AG09309 (cell line): Measurements from ENCODE around the genes CNST and AHCTF1.

DNA sequence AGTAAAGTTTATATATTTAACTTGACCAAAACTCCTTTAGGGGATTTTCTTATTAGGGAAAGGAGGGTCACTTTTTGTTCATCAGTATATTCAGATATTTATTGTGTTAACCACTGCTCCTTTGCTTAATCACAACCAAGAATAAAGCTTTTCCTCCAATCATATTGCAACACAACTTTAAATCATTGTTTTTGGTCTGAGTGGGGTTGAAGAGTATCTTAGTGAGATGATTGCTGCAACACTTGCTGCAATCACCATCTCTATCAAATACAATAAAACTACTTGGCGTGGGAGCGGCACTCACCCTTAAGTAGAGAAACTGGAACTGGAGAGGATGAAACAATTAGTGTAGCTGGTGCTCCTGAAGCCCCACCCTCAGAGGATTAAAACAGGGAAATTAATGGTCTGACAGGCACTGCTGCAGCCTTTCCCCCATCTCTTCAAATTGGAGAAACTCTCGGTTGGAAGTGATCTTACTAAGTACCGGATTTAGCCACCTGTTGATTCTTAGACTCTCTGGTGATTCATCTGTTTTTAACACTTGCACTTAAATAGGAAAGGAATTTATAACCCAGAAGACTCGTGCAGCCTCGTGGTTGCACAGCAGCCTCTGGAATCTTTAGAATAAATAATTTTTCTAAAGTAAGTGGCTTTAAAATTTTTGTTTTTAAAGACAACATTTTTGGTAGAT is 80.6 kb upstream of the KIF26B start:
- RRBS: no CpG with 5 or more reads among the region's 6 CpGs

- RRBS: no CpG with 5 or more reads among the region's 7 CpGs
Observed at GRCh38 chr1:245085422-245086034, 69.3 kb upstream of the KIF26B start.

GRCh38 chr1:245088765-245089871 is 65.7 kb upstream of the KIF26B start:
- RRBS: no CpG with 5 or more reads among the region's 12 CpGs

DNA sequence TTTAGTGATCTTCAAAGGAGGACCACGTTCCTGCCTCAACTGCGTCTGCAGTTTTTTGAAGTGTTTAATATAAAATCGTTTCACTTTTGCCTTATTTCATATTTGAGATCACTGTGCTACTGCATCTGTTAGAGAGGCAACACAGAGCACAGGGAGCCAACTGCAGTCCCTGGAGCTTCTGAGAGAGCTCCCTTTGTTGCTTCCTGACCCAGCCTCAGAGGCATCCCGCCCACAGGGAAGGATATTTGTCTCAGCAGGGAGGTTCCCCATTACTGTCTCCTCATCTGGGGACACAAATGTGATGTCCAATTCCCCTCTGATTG is 62.0 kb downstream of the KIF26B start:
- RRBS: no CpG with 5 or more reads among the region's 4 CpGs

DNA sequence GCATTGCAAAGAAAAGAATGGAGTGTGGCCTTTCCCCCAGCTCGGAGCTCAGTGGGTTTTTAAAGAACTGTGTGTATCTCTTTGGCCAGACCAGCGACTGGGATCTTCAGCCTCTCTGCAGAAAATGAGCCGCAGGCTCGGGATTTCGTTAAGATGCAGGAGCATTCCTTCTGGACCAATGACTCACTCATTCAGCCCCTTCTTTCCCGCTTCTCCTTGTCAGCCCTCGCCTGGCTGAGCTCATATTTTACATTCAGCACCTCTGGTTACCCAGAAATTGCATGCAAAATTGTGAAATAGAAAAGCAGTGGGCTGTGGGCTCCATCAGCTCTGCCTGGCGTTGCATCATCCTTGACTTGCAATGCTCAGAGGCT is 444.5 kb downstream of the KIF26B start:
- RRBS: no CpG with 5 or more reads among the region's 8 CpGs

DNA sequence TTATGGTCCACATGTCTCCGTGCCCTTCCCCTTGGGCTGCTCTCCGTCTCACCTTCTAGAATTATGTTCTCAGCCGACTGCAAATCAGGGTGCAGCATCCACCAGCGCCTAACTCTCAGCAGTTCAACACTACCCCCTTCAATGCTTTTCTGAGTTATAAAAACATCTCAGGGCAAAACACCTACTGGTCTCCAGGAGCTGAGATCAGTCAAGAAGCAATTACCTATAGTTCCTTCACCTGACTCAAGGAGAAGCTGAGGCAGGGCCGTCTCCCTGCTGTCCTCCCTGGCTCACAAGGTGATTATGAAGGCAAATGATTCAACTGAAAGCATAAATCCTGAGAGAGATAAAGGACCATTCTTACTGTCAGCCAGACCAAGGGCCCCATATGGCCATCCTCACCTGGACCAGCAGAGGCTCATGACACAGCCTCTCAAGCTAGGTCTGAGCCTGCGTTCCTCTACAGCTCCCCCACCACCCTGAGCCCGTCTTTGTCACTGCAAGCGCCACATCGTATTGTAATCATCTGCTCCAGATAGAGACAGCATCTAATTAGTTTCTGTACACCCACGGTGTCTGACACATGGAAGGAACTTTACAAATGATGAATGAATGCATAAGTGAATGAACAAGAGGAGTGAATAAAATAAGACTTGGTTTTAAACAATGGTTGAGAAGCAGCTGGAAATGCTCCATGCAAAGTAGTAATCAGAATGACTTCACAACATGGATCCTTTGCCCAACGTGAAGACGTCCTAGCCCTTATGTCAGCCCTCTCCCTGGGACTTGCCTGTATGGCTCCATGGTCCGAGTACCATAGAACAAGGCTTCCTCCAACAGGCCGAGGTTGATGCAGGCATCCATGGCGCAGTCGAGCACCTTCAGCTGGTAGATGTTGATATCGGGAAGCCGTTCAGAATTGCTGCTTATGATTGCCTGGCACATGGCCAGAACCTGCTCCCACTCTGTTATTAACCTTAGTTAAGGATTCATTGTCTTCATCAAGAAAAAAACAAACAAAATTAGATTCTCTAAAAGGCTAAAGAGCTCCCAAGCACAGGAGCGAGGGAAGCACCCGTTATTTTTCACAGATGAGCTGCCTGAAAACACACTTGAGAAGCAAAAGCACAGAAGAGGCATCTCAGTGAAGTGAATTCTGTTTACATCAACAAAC is 649.0 kb downstream of the SMYD3 start:
- RRBS: no CpG with 5 or more reads among the region's 20 CpGs

- RRBS: no CpG with 5 or more reads among the region's 16 CpGs
Observed at GRCh38 chr1:246193438-246194028, 313.5 kb downstream of the SMYD3 start.

- RRBS: no CpG with 5 or more reads among the region's 7 CpGs
Observed at GRCh38 chr1:246322261-246323147, 184.6 kb downstream of the SMYD3 start.

DNA sequence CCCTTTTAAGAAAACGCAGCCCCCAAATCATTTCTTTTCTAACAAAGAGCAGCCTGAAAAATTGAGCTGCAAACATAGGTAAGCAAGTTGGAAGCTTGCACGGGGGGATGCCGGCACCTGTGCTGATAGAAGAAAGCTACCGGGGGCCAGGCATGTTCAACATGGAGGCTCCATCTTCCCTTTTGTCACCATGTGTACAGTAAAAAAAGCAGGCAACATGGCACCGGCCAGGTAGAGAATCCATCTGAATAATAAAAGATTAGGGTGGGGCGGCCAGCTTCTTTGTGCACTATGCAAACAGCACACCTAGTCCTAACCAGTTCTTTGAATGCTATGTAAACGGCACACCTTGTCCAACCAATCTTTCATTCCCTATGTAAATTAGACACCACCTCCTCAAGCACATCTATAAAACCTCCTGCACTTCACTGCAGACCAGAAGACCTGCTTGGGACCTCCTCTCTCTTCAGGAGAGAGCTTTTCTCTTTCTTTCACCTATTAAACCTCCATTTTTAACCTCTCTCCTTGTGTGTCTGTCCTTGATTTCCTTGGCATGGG is 28.2 kb downstream of the TFB2M start:
- RRBS: 100% methylated on average over 1 of the region's 7 CpGs

DNA sequence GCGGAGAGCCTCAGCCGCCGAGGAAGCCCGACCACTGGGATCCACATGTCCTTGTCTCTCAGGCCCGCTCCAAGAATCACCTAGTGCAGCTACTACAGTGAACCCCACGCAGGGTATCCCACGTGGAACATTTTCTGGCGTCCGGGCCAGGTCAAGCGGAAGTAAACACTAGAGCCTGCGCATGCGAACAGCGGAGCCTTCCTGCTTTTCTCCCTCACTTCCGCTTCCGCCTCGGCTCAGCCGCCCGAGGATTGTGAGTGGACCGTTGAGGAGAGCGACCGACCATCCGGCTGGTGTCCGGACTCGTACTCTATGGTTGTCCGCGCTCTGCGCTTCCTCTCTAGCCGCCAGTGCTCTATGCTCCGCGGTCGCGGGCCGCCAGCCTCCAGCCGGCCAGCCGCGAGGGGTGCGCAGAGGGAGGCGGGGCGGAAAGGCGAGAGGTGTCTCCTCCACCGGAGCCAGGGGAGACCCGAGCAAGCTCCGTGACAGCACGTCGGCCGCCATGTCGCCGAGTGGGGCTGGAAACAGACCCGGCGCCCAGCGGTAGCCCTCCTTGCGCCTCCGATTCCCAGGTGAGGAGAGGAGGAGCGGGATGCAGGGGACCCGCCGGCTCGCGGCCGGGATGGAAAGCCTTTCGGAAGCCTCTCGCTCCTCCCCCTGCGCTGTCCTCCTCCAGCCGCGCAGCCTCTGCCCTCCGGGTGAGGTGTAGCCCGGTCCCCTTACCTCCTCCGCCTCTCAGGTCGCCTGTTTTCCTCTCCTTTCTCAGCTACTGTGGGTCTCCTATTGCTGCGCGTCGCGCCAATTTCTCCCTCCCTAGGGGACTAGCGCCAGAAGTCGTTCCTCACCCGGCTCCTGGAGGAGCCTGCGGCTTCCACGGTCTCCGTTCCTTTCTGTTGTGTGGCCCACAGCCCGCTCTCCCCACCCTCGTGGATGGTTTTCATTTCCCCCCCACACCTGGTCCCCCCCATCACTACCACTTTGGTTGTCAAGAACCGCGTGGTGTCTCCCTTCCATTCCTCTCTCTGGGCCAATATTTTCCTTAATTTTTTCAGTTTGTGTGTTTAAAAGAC is at the start of gene CNST:
TSS of gene CNST (plus strand) at position 365 of the 1,070 bp plus-strand sequence.
- RRBS: 1% methylated on average over 37 of the region's 82 CpGs

DNA sequence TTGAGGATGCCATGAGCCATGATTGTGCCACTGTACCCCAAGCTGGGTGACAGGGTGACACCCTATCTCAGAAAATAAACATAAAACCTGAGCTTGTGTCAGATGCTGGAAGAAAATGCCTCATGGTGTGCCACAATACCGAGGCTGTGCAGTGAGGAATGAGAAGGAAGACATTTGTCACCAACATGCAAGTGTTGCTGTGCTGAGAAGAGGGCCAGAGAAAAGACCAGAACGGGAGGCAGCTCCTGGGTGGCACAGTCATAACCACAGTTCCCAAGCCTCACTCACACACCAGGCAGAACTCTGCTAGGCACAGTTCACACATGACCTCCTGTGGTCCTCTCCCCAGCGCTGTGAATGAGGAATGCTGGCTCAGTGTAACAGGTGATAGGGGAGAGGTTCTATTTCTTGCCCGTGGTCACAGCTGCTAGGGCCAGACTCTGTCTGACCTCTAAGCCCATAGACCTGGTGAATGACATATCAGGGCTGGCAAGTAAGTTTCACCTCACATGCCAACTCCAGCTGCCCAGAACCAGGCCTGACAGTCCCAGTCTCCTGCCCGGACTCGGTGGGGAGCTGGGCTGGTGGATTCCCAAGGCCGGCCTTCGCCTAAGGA is 74.2 kb downstream of the SCCPDH start:
- RRBS: no CpG with 5 or more reads among the region's 8 CpGs

DNA sequence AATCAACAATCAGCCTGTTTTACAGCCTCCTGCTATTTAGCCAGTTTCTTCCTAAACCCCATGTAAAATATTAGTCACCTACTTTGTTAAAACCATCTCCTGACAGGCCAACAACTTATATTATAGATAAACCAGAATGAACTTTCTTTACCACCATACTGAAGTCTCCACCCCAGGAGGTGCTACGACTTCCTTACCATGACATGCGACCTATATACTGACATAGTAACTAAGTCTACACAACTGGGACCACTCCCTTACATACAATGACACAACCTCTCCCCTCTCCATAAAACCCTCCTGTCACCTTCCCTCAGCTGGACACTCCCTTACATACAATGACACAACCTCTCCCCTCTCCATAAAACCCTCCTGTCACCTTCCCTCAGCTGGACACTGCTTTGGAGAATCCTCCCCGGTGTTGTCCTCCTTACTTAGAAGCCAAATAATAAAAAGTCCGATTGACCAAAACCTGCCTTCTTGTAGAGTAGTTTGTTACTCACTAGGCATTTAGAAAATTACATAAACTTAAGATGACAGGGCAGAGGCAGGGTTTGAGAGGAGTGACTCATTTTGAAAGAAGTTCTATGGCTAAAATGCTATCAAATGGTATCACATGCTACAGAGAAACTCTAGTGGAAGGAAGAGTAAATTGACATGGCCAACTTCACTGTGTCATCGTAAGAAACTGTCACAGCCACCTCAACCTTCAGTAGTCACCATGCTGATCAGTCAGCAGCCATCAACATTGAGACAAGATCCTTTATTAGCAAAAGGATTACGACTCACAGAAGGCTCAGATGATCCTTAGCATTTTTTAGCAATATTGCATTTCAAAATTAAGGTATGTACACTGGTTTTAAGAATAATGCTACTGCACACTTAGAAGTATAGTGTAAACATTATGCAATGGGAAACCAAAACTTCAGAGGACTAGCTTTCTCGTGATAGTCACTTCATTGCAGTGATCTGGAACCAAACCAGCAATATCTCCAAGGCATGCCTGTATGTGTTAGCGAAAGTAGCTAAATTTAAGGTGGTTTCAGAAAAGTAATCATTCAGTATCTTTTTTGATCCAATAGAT is 56.5 kb downstream of the AHCTF1 start:
- RRBS: no CpG with 5 or more reads among the region's 8 CpGs

DNA sequence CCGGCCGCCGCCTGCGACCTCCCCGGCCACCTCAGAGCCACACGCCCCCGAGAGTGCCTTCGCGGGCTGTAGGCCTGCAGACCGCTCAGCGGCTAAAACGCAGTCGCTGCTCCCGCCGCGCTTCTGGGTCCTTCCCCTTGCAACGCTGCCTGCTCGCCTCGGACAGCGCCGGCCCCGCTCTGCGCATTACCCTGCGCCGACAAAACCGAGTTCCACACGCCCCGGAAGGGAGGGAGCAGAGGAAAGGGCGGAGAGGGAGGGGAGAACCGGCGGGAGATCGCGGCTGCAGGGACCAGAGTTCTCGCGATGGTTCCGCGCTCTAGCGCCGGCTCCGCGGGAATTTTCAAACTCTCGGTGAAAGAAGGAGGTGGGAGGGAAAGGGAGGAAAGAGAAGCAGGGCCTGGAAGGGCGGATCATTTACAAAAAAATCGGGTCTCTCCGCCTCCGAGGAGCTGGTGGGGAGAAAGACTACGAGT is at the start of gene AHCTF1:
TSS of gene AHCTF1 (minus strand) at position 207 of the 476 bp plus-strand sequence.
- RRBS: 1% methylated on average over 18 of the region's 47 CpGs

GRCh38 chr1:247079375-247079903 is 828 bp upstream of the ZNF670 start:
- RRBS: no CpG with 5 or more reads among the region's 17 CpGs

DNA sequence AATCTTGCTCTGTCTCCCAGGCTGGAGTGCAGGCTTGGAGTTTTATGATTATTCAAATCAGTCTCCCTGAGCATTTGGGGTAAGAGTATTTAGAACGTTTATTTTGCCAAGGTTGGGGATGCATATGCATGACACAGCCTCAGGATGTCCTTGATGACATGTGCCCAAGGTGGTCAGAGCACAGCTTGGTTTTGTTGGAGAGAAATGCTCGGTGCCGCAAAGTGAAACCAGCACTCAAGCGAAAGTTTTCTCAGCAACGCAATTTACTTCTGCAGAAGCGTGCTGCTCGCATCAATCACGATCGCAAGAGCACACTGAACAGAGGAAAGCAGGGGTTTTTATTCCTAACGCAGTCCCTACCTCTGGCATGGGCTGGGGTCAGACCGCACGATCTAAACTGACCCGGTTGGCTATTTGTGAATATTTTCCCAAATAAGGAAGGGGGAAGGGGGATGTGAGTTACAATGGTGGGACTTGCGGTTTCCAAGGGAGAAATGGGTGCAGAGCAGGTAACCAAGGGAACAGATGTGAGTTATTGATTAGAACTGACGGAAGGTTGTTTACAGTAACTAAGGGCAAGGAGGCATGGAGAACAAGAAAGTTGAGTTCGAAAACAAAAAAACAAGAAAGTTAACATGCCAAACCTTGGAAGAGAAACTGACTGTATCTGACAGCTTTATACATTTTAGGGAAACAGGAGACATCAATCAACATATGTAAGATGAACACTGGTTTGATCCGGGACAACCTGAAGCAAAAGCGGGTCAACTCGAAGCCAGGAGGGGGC is 878 bp upstream of the ZNF669 start:
- RRBS: no CpG with 5 or more reads among the region's 19 CpGs

GRCh38 chr1:247112897-247113619 is 8.9 kb upstream of the ZNF669 start:
- RRBS: no CpG with 5 or more reads among the region's 7 CpGs

DNA sequence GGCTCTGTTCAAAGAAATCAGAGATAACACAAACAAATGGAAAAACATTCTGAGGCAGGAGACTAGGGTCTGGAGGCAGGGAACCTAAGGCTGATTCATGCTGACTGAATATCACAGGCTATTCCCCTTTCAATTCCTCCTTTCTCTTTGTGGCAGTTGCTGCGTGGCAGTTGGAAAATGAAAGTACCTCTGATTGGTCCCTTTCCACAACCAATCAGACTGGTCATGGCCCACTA is 56.2 kb upstream of the ZNF124 start:
- RRBS: no CpG with 5 or more reads among the region's 1 CpG

GRCh38 chr1:247434058-247434643 is 18.2 kb downstream of the NLRP3 start:
- RRBS: no CpG with 5 or more reads among the region's 17 CpGs

DNA sequence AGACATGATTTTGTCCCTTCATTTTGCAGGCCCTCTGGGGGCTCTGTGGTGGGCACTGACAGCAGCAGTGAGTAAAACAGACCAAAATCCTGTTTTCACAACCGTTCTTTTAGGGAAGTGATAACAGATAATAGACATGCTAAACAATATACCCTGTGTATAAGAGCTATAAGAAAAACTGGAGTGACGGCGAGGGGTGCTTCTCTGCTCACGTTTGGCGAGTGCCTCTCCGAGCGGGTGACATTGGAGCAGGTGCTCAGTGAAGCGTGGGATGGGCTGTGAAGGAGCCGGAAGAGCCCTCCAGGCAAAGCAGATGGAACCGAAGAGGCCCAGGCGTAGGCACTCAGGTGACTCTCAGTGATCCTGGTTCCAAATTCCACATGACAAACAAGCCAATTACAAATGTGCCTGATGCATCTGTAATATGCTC is 20.3 kb downstream of the OR2B11 start:
- RRBS: no CpG with 5 or more reads among the region's 11 CpGs

GRCh38 chr1:247445883-247446214 is 12.1 kb downstream of the OR2B11 start:
- RRBS: no CpG with 5 or more reads among the region's 6 CpGs